Diencephalon (tissue), 2 donors: ENCODE measurements around a stretch of chr16.

- RAMPAGE, long total RNA = no peak
Observed at GRCh38 chr16:85911062-85911798, 12.3 kb downstream of the IRF8 start.

DNA sequence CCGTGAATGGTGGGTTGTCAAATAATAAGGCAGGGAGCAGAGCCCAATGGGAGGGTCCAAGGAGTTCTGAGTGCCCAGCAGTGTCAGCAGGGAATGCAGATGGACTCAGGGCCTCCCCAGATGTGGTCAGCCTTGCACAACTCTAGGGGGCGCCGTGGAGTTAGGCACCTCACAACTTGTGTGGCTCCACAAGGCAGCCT, 18.0 kb downstream of the IRF8 start:
- RAMPAGE, long total RNA = no peak

DNA sequence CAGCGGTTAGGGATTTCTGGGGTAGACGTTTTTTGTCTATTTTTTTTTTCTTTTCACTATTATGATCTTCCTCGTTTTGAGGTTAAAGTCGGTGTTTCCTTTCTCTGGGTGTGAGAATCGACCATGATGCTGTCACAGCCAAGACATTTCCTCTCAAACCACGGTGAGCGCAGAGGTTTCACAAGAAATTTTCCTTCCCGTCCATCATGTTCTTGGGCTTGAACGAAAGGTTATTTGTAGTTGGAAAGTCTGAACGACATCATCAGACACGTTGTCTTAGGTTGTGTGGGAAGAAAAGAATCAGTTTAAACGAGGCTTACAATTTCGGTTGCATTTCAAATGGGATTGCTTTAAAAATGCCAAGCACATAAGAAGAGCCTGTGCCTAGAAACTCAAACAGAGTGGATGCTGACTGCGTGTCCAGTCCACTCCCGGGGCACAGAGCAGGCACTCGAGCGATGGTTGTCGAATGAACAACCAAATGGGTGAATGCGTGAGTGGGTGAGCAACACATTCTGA, 37.6 kb downstream of the IRF8 start:
- RAMPAGE, long total RNA = no peak

GRCh38 chr16:85982458-85982969, 83.6 kb downstream of the IRF8 start:
- RAMPAGE, long total RNA = no peak

- RAMPAGE, long total RNA = no peak
Observed at GRCh38 chr16:86002024-86002553, 103.1 kb downstream of the IRF8 start.

DNA sequence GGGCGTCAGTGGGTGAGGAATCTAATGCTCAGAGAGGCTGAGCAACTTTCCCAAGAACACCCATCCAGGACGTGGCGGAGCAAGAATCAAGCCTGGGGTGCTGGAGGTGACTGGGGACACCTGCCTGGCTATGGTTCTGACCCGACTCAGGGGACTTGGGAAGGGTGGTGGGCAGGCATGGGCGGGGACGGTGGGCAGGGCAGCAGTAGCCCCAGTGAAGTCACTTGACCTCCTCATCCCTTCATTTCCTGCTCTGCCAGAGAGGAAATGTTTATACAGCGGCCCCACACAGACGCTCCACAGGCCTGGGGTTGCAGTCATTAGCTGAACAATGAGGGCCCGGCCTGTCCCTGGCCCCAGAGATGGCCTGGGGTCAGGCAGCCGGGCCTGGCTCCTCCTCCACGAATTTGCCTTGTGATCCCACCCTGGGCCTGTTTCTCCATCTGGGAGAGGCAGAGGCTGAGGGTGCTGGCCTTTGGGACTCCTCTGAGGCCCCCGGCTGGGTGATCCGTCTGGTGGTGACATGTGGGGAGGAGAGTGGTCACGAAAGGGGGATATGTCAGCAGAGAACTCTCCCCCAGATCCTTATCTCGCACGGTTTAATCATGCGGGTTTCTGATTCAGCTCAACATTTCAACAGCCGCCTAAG, 175.8 kb downstream of the IRF8 start:
- RAMPAGE, long total RNA = no peak

GRCh38 chr16:86201756-86202144, 302.8 kb downstream of the IRF8 start:
- RAMPAGE, long total RNA = no peak

- RAMPAGE, long total RNA = no peak
Observed at GRCh38 chr16:86240747-86240946, 269.7 kb upstream of the FOXF1 start.

- RAMPAGE, long total RNA = no peak
Observed at GRCh38 chr16:86301147-86301377, 209.3 kb upstream of the FOXF1 start.

DNA sequence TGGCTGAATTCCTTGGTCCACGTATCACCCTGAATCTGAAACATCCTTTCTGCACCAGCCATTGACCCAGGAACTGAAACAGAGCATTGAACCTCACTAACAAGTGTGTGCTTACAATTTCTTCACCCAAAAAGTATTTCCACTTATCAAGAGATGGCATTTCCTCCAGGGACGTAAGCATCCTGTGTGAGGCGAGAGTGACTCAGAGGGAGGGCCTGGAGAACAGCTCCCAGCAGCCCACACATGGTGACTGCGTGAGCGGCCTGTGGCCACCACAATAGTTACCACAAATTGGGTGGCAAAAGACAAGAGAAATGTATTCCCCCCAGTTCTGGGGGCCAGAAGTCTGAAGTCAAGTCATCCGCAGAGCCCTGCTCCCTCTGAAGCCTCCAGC, 122.9 kb upstream of the FOXF1 start:
- RAMPAGE, long total RNA = no peak

- RAMPAGE, long total RNA = no peak
Observed at GRCh38 chr16:86462616-86463154, 47.6 kb upstream of the FOXF1 start.

DNA sequence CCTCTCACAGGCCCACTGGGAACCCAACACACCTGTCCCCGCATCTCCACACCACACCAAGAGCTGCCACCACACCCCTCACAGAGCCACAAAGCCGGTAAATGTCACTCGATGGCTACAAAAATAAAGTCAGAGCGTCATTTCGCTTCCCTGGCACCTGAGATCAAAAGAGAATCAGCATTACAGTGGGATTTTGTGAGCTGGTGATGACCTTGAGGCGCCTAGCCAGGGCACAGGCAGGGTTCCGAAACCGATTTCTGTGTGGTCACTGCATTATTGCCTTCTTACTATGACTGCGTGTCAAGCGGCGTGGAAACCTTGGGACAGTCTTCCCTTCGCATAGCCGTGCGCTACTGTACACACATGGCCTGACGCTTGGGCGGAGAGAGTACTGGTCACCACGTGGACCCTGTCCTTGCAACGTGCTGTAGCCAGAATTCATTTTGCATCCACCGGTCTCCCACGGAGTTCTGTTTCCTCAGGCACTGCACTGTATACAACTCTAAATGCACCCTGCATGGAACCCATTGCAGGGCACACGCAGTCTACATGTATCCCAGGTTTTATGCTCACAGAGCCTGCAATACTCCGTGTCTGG, 5.9 kb upstream of the FOXF1 start:
- RAMPAGE, long total RNA = no peak

DNA sequence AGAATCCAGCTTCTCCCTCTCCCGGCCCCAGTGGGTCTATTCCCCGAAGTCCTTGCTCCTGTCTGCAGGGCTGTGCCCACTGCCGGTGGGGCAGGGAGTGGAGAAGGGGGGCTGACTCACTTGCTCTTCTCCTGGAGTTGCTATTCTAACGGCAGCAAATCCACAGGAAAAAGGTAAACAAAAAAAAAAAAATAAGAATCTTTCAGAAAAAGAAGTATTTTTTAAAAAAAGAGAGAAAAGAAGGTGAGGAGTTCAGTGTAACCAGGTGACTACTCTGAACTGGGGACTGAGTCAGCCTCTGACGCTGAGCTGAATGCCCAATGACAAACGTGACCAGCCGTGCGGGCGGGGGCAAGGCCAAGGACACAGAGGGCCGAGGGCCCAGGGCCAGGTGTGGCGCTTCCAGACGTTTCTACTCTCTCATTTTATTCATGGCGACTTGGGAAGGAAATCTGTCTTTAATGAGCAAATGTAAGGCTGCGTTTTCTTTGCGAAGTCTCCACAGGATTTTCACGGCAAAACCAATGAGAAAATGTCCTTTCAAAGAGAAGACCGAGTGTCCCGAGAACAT, 20.2 kb downstream of the FOXF1 start:
- RAMPAGE, long total RNA = no peak

DNA sequence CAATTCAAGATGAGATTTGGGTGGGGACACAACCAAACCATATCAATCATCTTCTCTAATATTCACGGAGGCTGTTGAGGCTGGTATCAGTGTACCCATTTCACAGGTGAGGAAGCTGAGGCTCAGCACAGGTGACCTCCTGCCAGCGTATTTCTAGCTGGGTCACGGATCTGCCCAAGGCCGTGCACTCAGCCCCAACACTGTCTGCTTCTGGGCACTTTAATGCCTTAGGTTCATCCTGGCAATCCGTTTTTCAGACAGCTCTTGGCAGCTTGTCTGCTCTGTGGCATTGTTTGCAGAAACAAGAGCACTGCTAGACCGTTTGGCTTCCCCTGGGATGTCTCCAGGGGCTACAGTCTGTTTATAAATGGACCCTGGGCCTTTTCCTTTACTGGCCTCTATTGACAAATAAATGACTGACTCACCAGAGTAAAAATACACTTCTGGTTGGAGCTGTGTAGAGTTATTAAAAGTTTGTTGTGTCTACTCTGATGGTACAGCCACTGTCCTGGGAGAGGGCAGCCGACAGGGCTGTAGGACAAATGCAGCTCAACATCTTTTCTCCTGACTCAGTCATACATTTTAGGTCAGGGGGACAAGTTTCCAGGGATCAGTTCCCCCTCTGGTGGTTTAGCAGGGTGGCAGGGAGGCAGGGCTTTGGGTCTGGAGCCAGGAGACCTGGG, 29.8 kb downstream of the FOXL1 start:
- RAMPAGE, long total RNA = no peak

DNA sequence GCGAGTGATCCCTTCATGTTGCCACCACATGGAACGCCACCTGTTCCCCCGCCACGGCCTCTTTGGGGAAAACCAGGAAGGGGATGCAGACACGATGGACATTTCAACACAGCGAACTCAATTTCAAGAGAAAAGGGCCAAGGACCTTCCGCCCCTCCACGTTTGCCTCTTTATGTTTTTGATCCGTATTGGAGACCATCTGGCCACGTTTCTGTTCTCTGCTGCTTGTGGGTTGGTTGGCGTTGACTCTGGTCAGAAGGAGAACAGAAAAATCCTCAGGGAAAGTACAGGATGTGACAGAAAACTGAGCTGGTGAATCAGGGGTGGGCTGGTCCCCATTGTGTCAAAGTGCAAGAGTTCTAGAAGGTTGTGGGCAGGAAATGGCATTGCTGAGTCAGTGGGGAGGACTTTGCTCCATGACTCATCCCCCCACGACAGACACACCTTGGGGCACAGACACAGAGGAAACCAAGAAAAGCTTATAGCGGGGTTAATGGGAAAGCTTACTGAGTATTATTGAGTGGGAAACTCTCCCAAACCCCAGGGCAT, 86.0 kb downstream of the FOXL1 start:
- RAMPAGE, long total RNA = no peak

GRCh38 chr16:86865811-86866706, 287.7 kb downstream of the FOXL1 start:
- RAMPAGE, long total RNA = no peak

GRCh38 chr16:86951526-86952501, 365.4 kb downstream of the C16orf95 start:
- RAMPAGE, long total RNA = no peak

DNA sequence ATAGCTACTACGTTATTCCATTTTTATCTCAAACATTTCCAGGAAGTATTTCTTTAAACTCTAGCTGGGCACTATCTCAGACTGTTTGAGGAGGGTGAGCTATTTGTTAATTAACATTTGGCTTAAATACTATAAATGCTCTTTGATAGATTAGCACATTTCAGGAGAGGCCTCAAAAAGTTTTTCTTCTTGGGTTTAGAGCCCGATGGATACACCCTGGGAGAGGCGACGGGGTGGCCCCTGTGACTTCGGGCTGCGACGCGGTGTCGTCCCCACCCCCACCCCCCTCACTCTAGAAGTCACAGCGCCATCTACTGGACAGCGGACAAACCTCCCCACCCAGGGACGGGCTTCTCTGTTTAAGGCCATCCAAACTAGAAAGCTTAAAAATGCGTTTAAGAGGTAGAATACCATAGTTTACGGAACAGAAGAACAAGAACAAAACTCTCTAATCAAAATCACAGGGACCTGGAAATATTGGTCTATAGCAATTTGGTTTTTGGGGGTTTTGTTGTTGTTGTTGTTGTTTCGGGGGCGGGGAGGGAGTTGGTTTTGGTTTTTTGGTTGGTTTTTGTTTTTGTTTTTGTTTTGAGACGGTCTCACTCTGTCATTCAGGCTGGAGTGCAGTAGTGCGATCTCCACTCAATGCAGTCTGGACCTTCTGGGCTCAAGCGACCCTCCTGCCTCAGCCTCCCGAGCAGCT, 254.5 kb downstream of the C16orf95 start:
- RAMPAGE, long total RNA = no peak

DNA sequence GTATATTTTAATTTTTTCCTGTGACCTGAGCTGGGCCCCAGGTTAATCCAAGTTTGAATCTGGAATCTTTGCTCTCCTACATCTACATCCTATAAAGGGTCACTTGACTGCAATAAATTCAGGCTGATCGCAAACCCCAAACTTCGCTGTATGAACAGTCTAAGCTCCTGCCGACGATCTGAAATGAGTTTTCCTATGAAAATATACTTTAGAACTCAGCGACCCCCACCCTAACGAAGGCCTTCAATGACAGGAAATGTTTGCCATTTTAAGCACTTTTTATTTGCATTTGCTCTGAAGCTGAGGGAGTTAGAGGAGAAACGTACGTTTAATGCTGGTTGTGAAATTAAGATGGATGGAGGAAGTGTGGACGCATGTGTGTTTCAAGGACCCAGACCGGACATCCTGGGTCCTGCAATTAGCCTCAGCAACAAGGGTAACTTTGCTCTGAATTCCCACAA, 252.0 kb downstream of the C16orf95 start:
- RAMPAGE, long total RNA = no peak

DNA sequence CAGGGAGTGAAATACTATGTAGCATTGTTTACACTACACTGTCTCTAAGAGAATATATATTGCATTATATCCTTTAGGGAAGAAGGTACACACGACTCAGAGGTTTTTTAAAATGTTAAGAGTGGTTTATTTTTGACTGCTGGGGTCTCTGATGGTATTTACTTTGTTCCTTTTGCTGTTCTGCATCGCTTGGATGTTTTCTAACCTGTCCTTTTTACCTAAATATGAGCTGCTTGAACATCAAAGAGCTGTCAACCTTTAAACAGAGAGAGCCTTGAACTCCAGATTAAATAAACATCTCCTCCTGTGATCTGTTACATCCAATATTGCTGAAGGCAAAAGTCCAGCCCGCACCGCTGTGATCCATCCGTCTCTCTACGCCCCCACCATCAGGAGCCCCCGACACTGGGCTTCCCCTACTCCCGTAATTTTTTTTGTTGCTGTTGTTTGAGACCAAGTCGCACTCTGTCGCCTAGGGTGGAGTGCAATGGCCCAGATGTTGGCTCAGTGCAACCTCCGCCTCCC, 1.3 kb downstream of the FBXO31 start:
- RAMPAGE, long total RNA = no peak